HCT116 (cell line): ENCODE measurements around a stretch of chr9.

- RRBS: no CpG with 5 or more reads among the region's 3 CpGs
These were observed 4.6 kb downstream of the ANXA1 start for GRCh38 chr9:73156017-73156828.

DNA sequence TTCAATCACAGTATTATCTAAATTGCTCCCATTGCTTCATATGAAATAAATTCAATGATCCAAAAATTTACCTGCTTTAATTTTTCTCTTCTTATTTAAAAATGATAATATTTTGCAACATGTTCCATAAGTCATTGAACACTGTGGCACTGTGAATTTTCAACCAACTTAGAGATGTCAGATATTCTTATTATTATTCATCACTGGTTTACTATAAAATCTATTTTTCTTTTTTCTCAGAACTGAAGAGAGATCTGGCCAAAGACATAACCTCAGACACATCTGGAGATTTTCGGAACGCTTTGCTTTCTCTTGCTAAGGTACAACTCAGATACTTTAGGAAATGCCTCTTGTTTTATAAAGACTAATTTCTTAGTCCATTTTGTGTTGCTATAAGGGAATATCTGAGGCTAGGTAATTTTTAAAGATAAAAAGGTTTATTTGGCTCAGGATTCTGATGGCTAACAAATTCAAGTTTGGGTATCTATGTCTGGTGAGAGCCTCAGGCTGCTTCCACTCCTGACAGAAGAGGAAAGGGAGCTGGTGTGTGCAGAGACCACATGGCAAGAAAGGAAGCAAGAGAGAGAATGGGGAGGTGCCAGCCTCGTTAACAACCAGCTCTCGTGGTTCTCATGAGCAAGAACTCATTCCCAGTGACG, 11.0 kb downstream of the ANXA1 start:
- RRBS: no CpG with 5 or more reads among the region's 5 CpGs

DNA sequence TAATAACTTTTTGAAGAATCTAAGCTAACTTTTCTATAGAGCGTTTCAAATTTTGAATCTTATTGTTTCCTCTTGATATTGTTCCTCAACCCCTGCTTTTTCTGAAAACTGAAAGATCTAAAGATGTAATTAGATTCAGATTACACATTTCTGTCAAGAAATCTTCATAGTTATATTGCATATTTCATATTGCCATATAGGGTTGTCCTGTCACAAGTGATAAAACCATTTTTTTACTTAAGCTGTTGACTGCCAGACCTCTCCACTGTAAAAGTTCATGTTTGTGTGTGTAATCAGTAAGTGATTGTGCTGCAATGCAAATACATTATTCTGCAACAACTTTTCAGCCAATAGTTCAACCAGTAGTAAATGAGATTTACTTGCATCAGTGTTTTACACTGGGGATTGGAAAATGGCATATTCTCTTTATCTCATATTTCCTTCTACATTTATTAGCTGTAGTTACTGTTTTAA, 604.0 kb upstream of the RORB start:
- RRBS: no CpG with 5 or more reads among the region's 1 CpG

GRCh38 chr9:74017736-74018170, 479.4 kb upstream of the RORB start:
- RRBS: no CpG with 5 or more reads among the region's 1 CpG

GRCh38 chr9:74498491-74498882, 1.4 kb downstream of the RORB start:
- RRBS: 95% methylated on average over 31 of the region's 37 CpGs

GRCh38 chr9:74500419-74501036, 3.4 kb downstream of the RORB start:
- RRBS: no CpG with 5 or more reads among the region's 24 CpGs

DNA sequence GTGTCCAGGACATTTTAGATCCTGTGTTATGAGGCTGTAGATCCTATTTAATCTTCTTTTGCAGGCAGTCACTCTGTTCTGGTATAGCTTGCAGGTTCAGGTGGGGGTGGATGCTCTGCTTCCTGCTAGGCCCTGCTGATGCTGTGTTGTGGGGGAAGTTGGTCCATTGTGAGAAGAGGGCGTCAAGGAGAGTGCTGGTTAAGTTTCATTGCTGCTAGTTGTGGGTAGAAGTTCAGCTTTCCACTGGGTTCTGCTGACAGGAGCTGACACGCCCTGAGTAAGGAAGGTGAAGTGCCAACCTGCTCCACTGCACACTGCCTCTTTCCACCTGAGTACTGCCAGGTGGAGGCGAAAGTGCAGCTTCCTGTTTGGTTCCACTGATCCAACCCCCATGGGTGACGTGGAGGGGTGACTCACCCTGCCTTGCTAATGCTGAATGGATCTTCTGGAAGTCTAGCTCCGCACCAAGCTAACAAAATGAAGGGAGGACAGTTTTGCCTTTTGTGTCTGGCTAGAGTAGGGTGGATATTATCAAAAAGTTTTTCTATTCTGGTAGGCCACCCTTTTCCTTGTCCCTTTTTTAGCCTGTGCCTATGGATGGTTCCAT, 16.3 kb downstream of the NMRK1 start:
- RRBS: no CpG with 5 or more reads among the region's 5 CpGs

DNA sequence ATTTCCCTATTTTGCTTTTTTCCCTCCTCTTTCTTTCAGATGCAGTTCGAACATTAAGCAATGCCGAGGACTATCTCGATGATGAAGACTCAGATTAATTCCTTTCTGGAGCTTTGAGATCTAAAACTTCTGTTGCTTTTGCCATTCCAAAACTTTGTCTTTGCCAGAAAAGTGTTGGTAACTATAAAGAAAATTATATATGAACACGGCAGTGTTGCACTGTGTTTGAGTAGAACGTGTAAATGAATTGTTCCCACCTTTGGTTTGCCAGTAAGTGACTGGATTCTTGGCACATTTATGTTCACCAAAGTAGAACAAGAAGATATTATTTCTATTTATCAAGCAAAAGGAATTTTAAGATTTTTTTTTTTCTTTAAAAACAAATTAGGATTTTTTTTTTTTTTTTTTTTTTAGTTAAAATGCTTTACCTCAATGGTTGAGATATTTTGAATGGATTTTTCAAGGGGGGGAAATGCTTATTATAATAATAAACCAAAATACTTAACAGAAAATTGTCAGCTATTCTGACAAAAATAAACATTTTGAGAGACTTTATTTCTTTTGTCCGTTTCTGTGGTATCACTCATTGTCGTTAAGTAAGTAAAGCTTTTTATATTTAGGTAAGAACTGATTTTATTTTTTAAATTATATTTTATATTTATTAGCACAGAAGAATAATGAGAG, 58.5 kb downstream of the OSTF1 start:
- RRBS: no CpG with 5 or more reads among the region's 7 CpGs

DNA sequence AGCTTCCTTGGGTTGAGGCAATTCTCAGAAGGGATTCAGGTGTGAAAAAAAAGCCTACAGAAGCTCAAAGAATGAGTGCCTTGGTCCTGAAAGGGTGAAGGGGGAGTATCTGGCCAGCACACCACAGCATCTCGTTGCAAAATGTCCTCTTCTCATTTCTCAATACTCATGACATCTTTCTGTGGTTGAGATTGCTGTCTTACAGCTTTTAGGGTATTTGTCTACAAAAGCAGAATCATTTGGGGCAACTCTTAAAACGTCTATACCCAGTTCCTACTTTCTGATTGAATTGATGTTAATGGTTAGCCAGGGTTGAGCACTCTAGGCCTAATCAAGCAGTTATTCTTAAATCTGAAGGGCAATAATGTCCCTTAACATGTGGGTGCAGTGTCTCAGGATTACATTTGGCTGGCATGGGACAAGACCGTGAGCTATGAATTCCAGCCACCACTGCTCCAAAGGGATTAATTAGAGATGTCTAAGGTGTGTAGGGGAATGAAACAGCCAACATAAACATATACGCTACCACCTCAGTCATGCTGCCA, 21.2 kb upstream of the PCSK5 start:
- RRBS: no CpG with 5 or more reads among the region's 4 CpGs

GRCh38 chr9:76107437-76107914, 217.0 kb downstream of the PCSK5 start:
- RRBS: no CpG with 5 or more reads among the region's 4 CpGs

DNA sequence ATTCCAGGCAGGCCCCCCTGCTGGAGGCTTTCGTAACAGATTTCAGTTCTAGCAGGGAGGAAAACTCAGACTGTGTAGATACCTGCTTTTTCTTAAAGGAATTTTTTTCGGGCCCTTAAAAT, 1.4 kb downstream of the GCNT1 start:
- RRBS: no CpG with 5 or more reads among the region's 2 CpGs

- RRBS: no CpG with 5 or more reads among the region's 7 CpGs
These were observed 36.4 kb downstream of the GCNT1 start for GRCh38 chr9:76495237-76495912.

- RRBS: no CpG with 5 or more reads among the region's 6 CpGs
These were observed 60.2 kb downstream of the GCNT1 start for GRCh38 chr9:76519109-76519613.

DNA sequence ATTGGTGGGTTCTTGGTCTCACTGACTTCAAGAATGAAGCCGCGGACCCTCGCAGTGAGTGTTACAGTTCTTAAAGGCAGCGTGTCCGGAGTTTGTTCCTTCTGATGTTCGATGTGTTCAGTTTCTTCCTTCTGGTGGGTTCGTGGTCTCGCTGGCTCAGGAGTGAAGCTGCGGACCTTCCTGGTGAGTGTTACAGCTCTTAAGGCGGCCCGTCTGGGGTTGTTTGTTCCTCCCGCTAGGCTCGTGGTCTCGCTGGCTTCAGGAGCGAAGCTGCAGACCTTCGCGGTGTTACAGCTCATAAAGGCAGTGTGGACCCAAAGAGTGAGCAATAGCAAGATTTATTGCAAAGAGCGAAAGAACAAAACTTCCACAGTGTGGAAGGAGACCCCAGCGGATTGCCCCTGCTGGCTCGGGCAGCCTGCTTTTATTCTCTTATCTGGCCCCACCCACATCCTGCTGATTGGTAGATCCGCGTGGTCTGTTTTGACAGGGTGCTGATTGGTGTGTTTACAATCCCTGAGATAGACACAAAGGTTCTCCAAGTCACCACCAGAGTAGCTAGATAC, 64.0 kb downstream of the GCNT1 start:
- RRBS: no CpG with 5 or more reads among the region's 22 CpGs

- RRBS: no CpG with 5 or more reads among the region's 5 CpGs
These were observed 83.4 kb downstream of the GCNT1 start for GRCh38 chr9:76542317-76542861.

GRCh38 chr9:76586102-76586427, 127.1 kb downstream of the GCNT1 start:
- RRBS: no CpG with 5 or more reads among the region's 3 CpGs

DNA sequence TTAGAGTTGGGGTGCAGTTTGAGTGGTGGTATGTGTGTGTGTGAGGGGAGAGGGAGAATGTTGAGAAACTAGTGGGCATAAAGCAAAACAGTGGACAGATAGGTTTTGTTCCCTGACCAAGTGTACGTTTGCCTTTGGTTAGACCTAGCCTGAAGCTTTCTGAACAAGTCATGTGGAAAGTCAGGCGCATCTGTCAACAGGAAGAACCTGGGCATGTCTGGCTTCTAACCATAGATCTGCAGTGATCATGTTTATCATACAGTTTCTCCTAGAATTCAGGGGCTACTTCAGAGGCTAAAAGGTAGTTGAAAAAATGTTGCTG, 162.0 kb downstream of the GCNT1 start:
- RRBS: no CpG with 5 or more reads among the region's 2 CpGs

DNA sequence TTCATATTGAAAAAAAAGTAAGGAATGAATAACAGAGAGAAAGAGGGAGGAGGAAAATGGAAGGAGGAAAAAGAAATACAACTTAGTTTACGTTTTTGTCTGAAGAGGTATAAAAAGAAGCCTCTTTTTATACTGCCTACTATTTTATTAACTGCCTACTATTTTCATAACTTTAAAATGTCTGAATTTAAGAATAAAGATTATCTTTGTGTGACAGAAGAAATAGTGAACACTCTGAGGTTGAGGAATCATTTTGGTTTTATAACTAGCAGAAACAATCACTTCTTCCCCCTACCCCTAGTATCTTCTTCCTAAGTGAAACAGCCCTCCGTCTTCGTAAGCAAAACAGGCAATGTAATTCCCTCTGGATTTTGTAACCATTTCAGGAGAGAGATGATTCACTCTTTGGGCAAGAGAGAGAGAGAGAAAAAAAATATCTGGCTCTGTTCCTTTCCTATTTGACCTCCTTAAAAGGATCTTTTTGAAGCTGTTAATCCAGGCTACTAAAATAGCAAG, 70.5 kb downstream of the PRUNE2 start:
- RRBS: no CpG with 5 or more reads among the region's 3 CpGs

DNA sequence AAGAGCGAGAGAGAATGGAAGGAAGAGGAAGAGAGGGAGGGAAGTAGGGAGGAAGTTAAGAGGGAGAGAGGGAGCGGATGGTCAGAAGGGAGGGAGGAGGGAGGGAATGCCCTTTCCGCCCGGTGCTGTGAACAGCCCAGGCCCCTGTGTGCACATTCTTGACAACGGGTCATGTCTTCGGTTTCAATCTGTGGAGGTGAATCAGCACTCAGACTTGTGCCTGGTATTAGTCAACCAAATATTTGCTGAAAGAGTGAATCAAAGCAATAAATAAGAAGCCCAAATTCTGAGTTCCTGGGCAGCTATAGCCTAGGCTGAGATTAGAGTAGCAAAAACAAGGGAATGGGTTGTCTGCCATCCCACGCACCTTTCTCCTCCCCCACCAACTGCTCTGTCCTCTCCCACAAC, 39.1 kb downstream of the PRUNE2 start:
- RRBS: no CpG with 5 or more reads among the region's 7 CpGs

DNA sequence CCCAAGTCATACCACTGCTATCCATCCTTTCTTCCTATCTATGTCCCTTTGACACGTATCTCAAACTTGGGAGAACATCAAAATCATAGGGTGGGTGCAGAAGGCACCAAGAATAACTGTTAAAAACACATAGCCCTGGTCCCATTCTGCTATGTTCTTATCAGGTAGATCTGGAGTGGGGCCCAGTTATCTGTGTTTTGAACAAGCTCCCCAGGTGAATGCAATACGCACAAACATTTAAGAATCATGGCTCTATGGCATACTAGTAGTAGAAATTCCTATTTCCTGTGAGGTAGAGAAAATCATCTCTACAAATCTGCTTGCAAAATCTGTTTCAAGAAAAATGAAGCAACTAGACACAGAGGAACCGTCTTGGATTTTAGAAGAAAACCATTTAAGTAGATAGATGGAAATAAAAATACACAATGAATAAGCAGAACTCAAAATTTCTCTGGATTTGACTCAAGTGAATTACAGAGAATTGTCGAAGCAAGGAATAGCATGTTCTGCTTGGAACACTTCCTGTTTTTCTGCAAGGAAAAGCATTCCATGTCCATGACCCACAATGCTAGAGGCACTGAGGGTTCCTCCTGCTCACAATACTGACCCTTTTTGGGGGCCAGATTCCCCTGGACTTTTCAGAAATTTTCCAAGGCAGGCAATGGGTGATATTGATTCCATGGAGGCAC, 30.0 kb downstream of the PRUNE2 start:
- RRBS: no CpG with 5 or more reads among the region's 4 CpGs